Lung (tissue), 4 donors: ENCODE measurements around a stretch of chr2.

DNA sequence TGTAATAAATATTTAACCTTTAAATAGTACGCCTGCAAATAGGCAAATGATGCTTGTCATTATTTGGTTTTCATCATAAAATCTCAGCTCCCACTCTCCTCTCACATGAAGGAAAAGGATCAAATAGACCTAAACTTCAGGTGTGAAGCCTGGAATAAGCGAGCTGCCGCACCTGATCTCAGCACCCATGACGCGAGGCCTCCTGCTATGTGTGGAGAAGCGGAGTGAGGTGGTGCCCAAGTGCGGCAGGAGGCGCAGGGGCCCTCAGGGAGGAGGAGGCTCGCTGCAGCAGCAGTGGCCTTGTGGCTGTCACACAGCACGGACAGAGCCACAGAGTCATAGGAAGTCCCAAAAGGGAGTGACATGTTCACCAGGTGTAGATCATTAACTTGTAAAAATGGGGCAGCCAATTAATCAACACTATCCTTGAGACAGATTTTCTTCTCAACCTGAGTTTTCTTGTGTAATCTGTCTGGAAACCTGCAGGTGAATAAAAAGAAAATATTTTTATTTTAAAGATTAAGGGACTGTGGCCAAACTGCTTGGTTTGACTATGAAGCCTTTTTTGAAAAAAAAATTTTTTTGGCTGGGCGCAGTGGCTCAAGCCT, 9.1 kb downstream of the SCLY start:
- PRO-cap, result no peak
- RAMPAGE, long total RNA, result no peak
- RRBS, result no CpG with 5 or more reads among the region's 11 CpGs

GRCh38 chr2:238137029-238137763, 1.3 kb upstream of the KLHL30 start:
- PRO-cap, result no peak
- RAMPAGE, long total RNA, result no peak
- RRBS, result no CpG with 5 or more reads among the region's 9 CpGs

GRCh38 chr2:238143519-238143932, 5.1 kb downstream of the KLHL30 start:
- PRO-cap, result no peak
- RAMPAGE, long total RNA, result no peak
- RRBS, result no CpG with 5 or more reads among the region's 13 CpGs

- PRO-cap, result no peak
- RAMPAGE, long total RNA, result no peak
- RRBS, result 2% methylated on average over 31 of the region's 50 CpGs
Observed at GRCh38 chr2:238159093-238159615, 384 bp downstream of the ERFE start.

DNA sequence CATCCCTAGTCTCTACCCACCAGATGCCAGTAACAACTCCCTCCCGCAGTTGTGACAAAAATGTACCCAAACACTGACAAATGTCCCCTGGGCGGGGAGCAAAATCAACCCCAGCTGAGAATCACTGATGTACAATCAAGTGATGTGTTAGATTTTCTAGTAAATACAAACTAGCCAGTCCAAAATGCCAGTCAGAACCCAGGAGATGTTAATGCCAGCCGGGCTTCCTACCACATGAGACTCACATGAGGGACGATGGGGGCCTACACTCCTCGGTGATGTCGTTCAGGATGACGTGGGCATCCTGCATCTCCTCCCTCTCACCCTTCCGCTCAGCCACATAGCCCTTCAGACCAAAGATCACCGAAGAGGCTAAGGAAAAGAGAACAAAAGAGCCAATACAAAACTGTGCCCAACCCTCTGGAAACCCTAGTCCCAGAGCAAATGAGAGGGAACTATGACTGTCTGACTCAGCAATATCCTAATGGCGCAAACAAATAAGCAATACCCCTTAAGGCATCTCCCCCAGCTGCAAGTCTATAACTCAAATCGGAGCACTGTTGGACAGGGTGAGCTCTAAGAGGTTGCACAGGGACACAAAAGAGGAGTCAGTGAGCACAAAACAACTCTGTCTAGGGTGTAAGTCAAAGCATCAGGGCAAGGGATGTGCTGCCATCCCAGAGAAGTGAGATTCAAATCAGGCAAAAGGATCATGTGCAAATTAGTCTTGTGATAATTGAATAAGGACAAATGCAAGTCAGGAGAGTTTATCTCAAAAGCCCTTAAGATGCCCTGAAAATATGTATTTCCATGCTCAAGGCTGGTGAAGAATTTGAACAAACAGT, 15.4 kb downstream of the ILKAP start:
- PRO-cap, result no peak
- RAMPAGE, long total RNA, result no peak
- RRBS, result no CpG with 5 or more reads among the region's 11 CpGs

- PRO-cap, result no peak
- RAMPAGE, long total RNA, result no peak
- RRBS, result no CpG with 5 or more reads among the region's 7 CpGs
Observed at GRCh38 chr2:238199639-238200186, 3.8 kb downstream of the ILKAP start.

DNA sequence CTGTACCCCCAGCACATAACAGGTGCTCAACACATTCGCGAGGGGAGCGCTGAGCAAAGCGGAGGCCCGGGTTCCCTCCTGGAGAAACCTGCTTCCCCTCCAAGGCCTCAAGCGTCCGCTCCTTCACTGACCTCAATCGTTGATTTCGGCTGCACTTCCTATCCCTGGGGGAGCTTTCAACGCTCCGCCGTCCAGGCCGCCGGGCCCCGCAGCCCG, 8.7 kb downstream of the HES6 start:
- PRO-cap, result no peak
- RAMPAGE, long total RNA, result no peak
- RRBS, result no CpG with 5 or more reads among the region's 16 CpGs

- PRO-cap, result no peak
- RAMPAGE, long total RNA, result no peak
- RRBS, result 17% methylated on average over 49 of the region's 75 CpGs
Observed at GRCh38 chr2:238238775-238239542, 879 bp downstream of the HES6 start.

- PRO-cap, result no peak
- RAMPAGE, long total RNA, result no peak
- RRBS, result no CpG with 5 or more reads among the region's 11 CpGs
Observed at GRCh38 chr2:238255510-238256126, 15.8 kb upstream of the HES6 start.

- PRO-cap, result no peak
- RAMPAGE, long total RNA, result no peak
- RRBS, result no CpG with 5 or more reads among the region's 8 CpGs
Observed at GRCh38 chr2:238286520-238287068, 1.8 kb downstream of the PER2 start.

DNA sequence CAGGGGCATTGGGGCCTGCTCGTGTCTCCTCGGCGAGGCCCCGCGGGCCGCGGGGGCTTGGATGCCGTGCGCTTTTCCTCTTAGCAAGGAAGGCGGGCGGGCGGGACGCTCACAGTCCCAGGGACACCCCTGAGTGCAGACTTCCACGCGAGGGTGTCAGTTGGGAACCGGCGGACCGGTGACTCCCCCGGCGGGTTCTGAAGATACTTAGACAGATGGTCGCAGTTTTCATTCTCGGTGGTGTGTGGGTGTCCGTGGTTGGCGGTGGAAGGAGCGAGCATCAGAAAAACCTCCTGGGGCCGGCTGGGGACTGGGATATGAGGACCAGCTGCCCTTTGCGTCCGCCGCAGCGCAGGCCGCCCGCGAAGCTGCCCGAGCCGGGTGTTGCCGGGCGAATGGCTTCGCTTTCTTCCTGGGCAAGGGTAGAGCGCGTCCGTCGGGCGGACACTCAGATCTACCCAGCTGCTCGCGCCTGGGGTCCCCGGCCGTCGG, 952 bp downstream of the TWIST2 start:
- PRO-cap, result no peak
- RAMPAGE, long total RNA, result no peak
- RRBS, result 6% methylated on average over 18 of the region's 48 CpGs

GRCh38 chr2:238851170-238851727, 3.4 kb downstream of the TWIST2 start:
- PRO-cap, result no peak
- RAMPAGE, long total RNA, result no peak
- RRBS, result no CpG with 5 or more reads among the region's 5 CpGs

DNA sequence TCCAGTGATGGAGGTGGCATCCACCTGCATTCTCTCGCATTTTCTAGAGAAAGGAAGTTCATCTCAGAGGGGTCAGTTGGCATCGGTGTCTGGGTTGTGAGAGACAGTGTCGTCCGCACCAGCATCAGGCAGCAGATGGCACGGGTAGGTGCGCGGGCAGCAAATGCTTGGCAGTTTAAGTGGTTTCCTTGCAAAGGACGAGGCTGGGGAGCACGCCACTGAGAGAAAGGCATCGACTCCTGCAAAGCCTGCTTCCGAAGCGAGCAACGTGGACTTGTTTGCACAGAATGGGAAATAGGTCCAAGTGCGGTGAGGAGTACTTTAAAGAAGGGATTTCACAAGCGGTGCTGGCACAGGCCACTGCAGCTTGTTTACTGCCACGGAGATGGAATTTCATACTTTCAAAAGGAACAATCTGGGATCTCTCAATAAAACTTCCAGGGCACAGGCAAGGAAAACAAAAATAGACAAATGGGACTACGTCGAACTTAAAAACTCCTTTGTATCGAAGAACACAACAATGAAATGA, 21.1 kb downstream of the TWIST2 start:
- PRO-cap, result no peak
- RAMPAGE, long total RNA, result no peak
- RRBS, result no CpG with 5 or more reads among the region's 19 CpGs

- PRO-cap, result no peak
- RAMPAGE, long total RNA, result no peak
- RRBS, result no CpG with 5 or more reads among the region's 4 CpGs
Observed at GRCh38 chr2:238908679-238909055, 60.8 kb downstream of the TWIST2 start.

DNA sequence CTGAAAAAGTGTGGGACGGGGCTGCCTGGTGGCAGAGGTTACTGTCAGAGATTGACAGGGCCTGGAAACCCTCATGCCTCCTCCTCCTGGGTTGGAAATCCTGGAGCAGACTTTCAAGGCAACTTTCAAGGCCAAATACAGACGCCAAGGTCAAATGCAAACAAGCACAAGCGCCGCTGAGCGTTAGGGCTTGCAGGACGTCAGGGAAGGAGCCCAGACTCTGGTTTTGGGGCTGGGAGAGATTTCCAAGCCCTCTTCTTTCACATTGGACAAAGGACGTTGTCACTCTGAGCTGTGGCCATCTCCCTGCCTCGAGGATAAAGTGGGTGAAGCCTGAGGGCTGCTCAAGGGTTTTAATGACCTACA, 120.1 kb downstream of the TWIST2 start:
- PRO-cap, result no peak
- RAMPAGE, long total RNA, result no peak
- RRBS, result no CpG with 5 or more reads among the region's 8 CpGs

- PRO-cap, result no peak
- RAMPAGE, long total RNA, result no peak
- RRBS, result 98% methylated on average over 9 of the region's 24 CpGs
Observed at GRCh38 chr2:239189764-239190330, 211.0 kb downstream of the HDAC4 start.

- PRO-cap, result no peak
- RAMPAGE, long total RNA, result no peak
- RRBS, result no CpG with 5 or more reads among the region's 7 CpGs
Observed at GRCh38 chr2:239281848-239283180, 118.5 kb downstream of the HDAC4 start.

DNA sequence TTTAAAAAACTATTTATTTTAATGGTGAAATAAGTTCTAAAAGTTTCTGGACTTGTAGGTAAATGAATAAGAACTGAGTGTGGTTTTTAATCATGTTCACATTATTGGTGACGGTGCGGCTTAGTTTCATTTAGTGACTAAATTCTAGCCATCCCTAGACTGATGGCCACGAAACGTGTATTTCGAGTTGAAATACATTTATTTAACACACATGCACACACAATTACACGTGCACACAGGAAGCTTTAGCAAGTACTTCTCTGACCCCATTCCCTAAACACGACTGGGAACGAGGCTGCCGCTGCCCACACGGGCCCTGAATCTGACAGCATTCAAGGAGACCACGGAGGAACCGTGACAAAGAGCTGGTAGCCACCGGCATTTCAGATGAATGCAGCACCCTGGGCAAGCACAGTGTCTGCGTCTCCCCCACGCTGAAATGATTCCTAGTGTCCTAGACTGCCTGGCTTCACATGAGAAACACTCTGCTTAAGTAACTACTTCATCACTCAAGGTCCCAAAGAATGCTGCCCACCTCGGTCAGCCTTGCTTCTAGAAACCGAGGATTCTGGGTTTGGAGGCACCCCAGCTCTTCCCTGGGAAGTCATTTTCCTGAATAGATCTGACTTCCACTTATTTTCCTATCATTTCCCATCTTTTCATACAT, 95.1 kb downstream of the HDAC4 start:
- PRO-cap, result no peak
- RAMPAGE, long total RNA, result no peak
- RRBS, result no CpG with 5 or more reads among the region's 17 CpGs

GRCh38 chr2:239637911-239638351, 237.1 kb upstream of the HDAC4 start:
- PRO-cap, result no peak
- RAMPAGE, long total RNA, result no peak
- RRBS, result no CpG with 5 or more reads among the region's 4 CpGs

DNA sequence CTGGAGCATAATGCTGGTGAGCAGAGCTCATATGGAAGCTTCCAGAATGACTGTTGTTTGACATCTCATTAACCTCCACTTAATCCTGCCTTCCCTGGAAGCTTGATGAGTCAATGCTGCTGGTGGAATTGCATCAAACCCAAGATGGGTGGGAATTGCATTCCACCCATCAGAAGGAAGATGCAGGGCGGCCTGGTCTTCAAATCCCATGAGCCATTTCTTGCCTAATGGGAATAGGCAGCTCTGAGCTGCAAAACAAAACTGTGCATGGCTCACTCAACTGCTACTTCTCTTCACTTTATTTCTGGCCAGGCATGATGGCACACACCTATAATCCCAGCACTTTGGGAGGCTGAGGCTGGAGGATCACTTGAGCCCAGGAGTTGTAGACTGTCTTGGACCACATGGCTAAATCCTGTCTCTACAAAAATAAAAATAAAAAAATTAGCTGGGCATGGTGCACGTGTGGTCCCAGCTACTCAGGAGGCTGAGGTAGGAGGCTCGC, 283.7 kb upstream of the HDAC4 start:
- PRO-cap, result no peak
- RAMPAGE, long total RNA, result no peak
- RRBS, result no CpG with 5 or more reads among the region's 3 CpGs